Measurements from ENCODE around the genes TEX19 and FOXK2.

DNA sequence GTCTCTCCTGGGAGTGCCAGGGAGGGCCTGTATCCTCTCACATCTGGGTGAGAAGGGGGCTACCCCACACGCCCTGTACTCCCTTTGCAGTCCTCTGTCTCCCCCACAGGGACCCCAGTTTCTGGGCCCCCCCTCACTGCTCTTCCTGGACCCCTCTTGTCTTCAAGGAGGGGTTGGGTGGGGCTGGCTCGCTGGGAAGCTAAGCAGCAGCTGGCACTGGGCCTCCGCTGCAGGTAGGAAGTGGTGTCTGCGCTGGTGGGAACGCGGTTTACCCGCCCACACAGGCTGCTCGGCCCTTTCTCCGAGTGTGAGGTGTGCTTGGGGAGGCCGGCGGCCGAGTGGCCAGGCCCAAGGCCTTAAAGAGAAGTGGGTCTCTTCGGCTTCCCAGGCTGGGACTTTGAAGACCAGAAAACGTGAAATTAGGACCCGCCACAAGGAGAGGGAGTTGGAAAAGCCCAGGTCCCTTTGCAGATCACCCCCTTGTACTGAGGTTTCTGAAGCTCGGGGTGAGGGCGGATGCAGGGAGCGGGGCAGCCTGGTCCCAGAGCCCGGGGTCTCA is 15.2 kb downstream of the CD7 start:
- RAMPAGE, long total RNA, result no peak
- RRBS, result 95% methylated on average over 1 of the region's 19 CpGs
PRO-cap:
- standard, result no peak
- CoPRO, capped RNA only, 2 experiments, result no peak in any of the 2 experiments
- CoPRO, capped and uncapped RNA, 2 experiments, result no peak in any of the 2 experiments
- CoPRO, uncapped RNA only, 2 experiments, result no peak in any of the 2 experiments
CAGE:
- cytosol, long polyA plus RNA, result no peak
- long polyA plus RNA, result no peak
- nucleolus, long total RNA, result no peak
- nucleus, long polyA plus RNA, result no peak

GRCh38 chr17:82316544-82317035 is 818 bp downstream of the CD7 start:
- RAMPAGE, long total RNA, result no peak
- RRBS, result no CpG with 5 or more reads among the region's 19 CpGs
PRO-cap:
- standard, result no peak
- CoPRO, capped RNA only, 2 experiments, result no peak in any of the 2 experiments
- CoPRO, capped and uncapped RNA, 2 experiments, result no peak in any of the 2 experiments
- CoPRO, uncapped RNA only, 2 experiments, result no peak in any of the 2 experiments
CAGE:
- cytosol, long polyA plus RNA, result no peak
- long polyA plus RNA, result no peak
- nucleolus, long total RNA, result no peak
- nucleus, long polyA plus RNA, result no peak

- RAMPAGE, long total RNA, result no peak
- RRBS, result no CpG with 5 or more reads among the region's 12 CpGs
PRO-cap:
- standard, result no peak
- CoPRO, capped RNA only, 2 experiments, result no peak in any of the 2 experiments
- CoPRO, capped and uncapped RNA, 2 experiments, result no peak in any of the 2 experiments
- CoPRO, uncapped RNA only, 2 experiments, result no peak in any of the 2 experiments
CAGE:
- cytosol, long polyA plus RNA, result no peak
- long polyA plus RNA, result no peak
- nucleolus, long total RNA, result no peak
- nucleus, long polyA plus RNA, result no peak
Observed at GRCh38 chr17:82325007-82325356, 7.6 kb upstream of the CD7 start.

GRCh38 chr17:82338865-82340072 is 5.7 kb upstream of the SECTM1 start:
- RAMPAGE, long total RNA, result no peak
- RRBS, result 7% methylated on average over 9 of the region's 35 CpGs
PRO-cap:
- standard, result bidirectional peak, plus-strand start at chr17:82339260, minus-strand start at chr17:82339076; bidirectional peak, plus-strand start at chr17:82339369, minus-strand start at chr17:82339294; bidirectional peak, plus-strand start at chr17:82339831, minus-strand start at chr17:82339736
- CoPRO, capped RNA only, 2 experiments, result peak in 1 of 2 experiments; most common plus-strand start chr17:82339260 (in 1); most common minus-strand start chr17:82339076 (in 1)
- CoPRO, capped and uncapped RNA, 2 experiments, result peak in 1 of 2 experiments; most common plus-strand start chr17:82339260 (in 1); most common minus-strand start chr17:82339239 (in 1)
- CoPRO, uncapped RNA only, 2 experiments, result no peak in any of the 2 experiments
CAGE:
- cytosol, long polyA plus RNA, result no peak
- long polyA plus RNA, result no peak
- nucleolus, long total RNA, result no peak
- nucleus, long polyA plus RNA, result no peak

DNA sequence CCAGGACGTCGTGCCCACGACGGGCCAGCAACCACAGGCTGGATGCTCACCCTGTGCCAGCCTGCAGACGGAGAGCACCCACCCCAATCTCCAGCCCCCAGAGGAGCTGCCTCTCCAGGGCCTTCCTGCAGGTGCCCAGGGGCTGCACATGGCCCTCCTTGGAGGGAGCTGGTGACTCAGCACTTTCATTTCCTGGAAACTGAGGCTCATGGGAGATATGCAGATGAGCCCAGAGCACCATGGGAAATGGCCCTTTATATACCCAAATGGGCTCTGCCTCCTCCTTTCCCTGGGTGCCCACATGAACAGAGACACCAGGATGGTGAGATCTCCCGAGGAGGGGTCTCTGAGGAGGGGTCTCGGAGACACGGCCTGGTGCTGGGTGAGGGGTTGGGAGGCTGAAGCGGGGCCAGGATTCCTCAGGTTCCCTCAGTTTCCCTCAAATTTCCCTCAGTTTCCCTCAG is at the start of gene TEX19:
TSS of gene TEX19 (plus strand) at position 284 of the 464 bp plus-strand sequence.
- RAMPAGE, long total RNA, result no peak
- RRBS, result no CpG with 5 or more reads among the region's 9 CpGs
PRO-cap:
- standard, result bidirectional peak, plus-strand start at position 284 of the sequence, minus-strand start at position 160 of the sequence
- CoPRO, capped RNA only, 2 experiments, result peak in 1 of 2 experiments; most common plus-strand start position 284 of the sequence (in 1); most common minus-strand start position 82 of the sequence (in 1)
- CoPRO, capped and uncapped RNA, 2 experiments, result no peak in any of the 2 experiments
- CoPRO, uncapped RNA only, 2 experiments, result no peak in any of the 2 experiments
CAGE:
- cytosol, long polyA plus RNA, result no peak
- long polyA plus RNA, result no peak
- nucleolus, long total RNA, result no peak
- nucleus, long polyA plus RNA, result no peak

DNA sequence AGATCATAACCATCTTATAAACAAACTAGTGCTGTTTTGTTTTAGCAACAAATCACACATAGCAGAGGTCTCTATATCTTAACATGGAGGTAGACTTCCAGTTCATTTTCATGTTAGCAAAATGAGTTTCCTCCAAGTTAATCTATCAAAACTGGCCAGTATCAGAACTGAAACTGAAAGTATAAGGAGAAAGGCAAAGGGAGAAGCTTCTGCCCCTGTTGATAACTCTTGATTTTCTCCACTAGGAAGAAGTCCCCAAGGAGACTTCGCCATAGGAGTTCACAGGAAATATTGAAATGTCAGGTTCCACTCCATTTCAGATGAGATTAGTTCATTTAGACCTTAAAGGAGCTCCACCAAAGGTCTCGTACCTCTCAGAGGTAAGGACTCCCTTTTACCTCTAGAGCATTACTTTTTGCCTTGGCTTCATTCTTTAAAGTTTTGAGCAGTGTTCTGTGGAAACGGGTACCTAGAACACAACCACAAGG is 1.2 kb upstream of the OGFOD3 start:
- RAMPAGE, long total RNA, result no peak
- RRBS, result no CpG with 5 or more reads among the region's 3 CpGs
PRO-cap:
- standard, result no peak
- CoPRO, capped RNA only, 2 experiments, result no peak in any of the 2 experiments
- CoPRO, capped and uncapped RNA, 2 experiments, result no peak in any of the 2 experiments
- CoPRO, uncapped RNA only, 2 experiments, result no peak in any of the 2 experiments
CAGE:
- cytosol, long polyA plus RNA, result no peak
- long polyA plus RNA, result no peak
- nucleolus, long total RNA, result no peak
- nucleus, long polyA plus RNA, result no peak

DNA sequence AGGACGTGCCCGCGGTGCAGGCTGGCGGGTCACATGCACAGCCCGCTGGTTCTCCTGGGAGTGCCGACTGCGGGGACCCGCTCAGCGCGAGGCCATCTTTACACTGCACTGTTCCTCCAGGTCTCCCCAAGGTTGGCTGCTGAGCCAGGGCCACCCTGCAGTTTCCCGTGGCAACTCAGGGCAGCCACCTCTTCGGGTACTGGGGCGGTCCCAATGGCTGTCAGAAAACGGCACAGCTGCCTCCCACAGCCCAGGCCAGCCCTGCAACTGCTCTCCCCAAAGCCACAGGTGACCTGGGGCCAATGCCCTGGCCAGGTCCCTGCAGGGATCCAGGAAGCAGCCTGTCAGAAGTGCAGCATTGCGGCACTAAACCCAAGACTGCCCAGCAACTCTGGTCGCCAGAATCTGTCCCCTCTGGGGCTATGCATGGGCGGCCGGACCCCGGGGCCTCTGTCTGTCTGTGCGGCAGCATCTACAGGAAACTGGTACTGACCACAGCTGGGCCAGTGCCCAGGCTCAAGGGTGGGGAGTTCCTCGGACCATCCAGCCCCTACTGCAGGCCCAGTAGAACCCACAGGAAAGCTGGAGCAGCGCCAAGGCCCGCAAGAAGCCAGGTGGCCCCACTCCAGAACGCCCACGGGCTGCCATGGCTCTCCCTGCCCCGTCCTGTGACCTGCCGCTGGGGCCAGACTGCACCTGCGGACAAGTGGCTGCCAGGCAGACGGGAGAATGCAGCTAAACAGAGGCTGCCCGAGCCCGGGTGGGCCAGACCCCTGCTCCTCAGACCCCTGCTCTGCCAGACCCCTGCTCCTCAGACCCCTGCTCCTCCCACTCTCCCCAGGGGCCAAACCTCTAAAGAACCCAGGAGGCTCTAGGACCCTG is 5.5 kb downstream of the CYBC1 start:
- RAMPAGE, long total RNA, result no peak
- RRBS, result no CpG with 5 or more reads among the region's 31 CpGs
PRO-cap:
- standard, result no peak
- CoPRO, capped RNA only, 2 experiments, result no peak in any of the 2 experiments
- CoPRO, capped and uncapped RNA, 2 experiments, result no peak in any of the 2 experiments
- CoPRO, uncapped RNA only, 2 experiments, result peak in 1 of 2 experiments; most common plus-strand start position 129 of the sequence (in 1); most common minus-strand start position 100 of the sequence (in 1)
CAGE:
- cytosol, long polyA plus RNA, result no peak
- long polyA plus RNA, result no peak
- nucleolus, long total RNA, result no peak
- nucleus, long polyA plus RNA, result no peak

GRCh38 chr17:82448050-82448249 is 2.6 kb downstream of the CYBC1 start:
- RAMPAGE, long total RNA, result no peak
- RRBS, result no CpG with 5 or more reads among the region's 6 CpGs
PRO-cap:
- standard, result no peak
- CoPRO, capped RNA only, 2 experiments, result no peak in any of the 2 experiments
- CoPRO, capped and uncapped RNA, 2 experiments, result no peak in any of the 2 experiments
- CoPRO, uncapped RNA only, 2 experiments, result no peak in any of the 2 experiments
CAGE:
- cytosol, long polyA plus RNA, result no peak
- long polyA plus RNA, result no peak
- nucleolus, long total RNA, result no peak
- nucleus, long polyA plus RNA, result no peak

- RAMPAGE, long total RNA, result no peak
- RRBS, result 2% methylated on average over 55 of the region's 135 CpGs
PRO-cap:
- standard, result bidirectional peak, plus-strand start at chr17:82519736, minus-strand start at chr17:82519522; bidirectional peak, plus-strand start at chr17:82520590, minus-strand start at chr17:82520309
- CoPRO, capped RNA only, 2 experiments, result peak in 2 of 2 experiments; most common plus-strand start chr17:82519736 (in 1); most common minus-strand start chr17:82520309 (in 1)
- CoPRO, capped and uncapped RNA, 2 experiments, result peak in 1 of 2 experiments; most common plus-strand start chr17:82519785 (in 1)
- CoPRO, uncapped RNA only, 2 experiments, result peak in 2 of 2 experiments; most common plus-strand start chr17:82519893 (in 2); most common minus-strand start chr17:82519816 (in 1)
CAGE:
- cytosol, long polyA plus RNA, result start-site peak on the plus strand at chr17:82519669-82519966, 62 and 24 reads in 2 replicates
- long polyA plus RNA, result no peak
- nucleolus, long total RNA, result no peak
- nucleus, long polyA plus RNA, result no peak
Observed at GRCh38 chr17:82519621-82520422, at the start of gene FOXK2. Gene FOXK2 (plus strand): TSS chr17:82519732.

GRCh38 chr17:82528674-82529311 is 9.3 kb downstream of the FOXK2 start:
- RAMPAGE, long total RNA, result no peak
- RRBS, result no CpG with 5 or more reads among the region's 15 CpGs
PRO-cap:
- standard, result no peak
- CoPRO, capped RNA only, 2 experiments, result no peak in any of the 2 experiments
- CoPRO, capped and uncapped RNA, 2 experiments, result no peak in any of the 2 experiments
- CoPRO, uncapped RNA only, 2 experiments, result no peak in any of the 2 experiments
CAGE:
- cytosol, long polyA plus RNA, result no peak
- long polyA plus RNA, result no peak
- nucleolus, long total RNA, result no peak
- nucleus, long polyA plus RNA, result no peak

- RAMPAGE, long total RNA, result no peak
- RRBS, result no CpG with 5 or more reads among the region's 11 CpGs
PRO-cap:
- standard, result no peak
- CoPRO, capped RNA only, 2 experiments, result no peak in any of the 2 experiments
- CoPRO, capped and uncapped RNA, 2 experiments, result no peak in any of the 2 experiments
- CoPRO, uncapped RNA only, 2 experiments, result no peak in any of the 2 experiments
CAGE:
- cytosol, long polyA plus RNA, result no peak
- long polyA plus RNA, result no peak
- nucleolus, long total RNA, result no peak
- nucleus, long polyA plus RNA, result no peak
Observed at GRCh38 chr17:82560579-82561125, 41.1 kb downstream of the FOXK2 start.

DNA sequence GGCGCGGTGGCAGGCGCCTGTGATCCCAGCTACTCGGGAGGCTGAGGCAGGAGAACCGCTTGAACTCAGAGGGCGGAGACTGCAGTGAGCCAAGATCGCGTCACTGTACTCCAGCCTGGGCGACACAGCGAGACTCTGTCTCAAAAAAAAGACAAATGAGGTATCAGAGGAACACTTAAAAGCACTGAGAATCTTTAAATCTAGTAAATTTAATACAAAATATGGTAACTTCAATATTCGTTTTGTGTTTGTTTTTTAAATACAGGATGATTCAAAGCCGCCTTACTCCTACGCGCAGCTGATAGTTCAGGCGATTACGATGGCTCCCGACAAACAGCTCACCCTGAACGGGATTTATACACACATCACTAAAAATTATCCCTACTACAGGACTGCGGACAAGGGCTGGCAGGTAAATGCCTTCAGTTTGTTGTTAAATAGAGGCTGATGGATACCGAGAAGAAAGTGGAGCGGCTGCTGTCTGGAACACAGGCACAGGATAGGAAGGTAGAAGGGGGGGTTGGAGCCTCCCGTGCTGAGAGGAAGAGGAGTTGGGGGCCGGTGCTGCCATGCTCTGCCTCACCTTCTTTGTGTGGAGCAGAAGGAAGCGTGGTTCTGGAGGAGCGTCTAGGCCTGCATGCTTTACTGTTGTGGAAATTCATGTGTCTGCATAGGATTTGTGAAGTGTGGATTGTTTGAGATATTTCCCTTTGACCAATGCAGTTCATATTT is 52.1 kb downstream of the FOXK2 start:
- RAMPAGE, long total RNA, result no peak
- RRBS, result no CpG with 5 or more reads among the region's 25 CpGs
PRO-cap:
- standard, result no peak
- CoPRO, capped RNA only, 2 experiments, result no peak in any of the 2 experiments
- CoPRO, capped and uncapped RNA, 2 experiments, result no peak in any of the 2 experiments
- CoPRO, uncapped RNA only, 2 experiments, result no peak in any of the 2 experiments
CAGE:
- cytosol, long polyA plus RNA, result no peak
- long polyA plus RNA, result no peak
- nucleolus, long total RNA, result no peak
- nucleus, long polyA plus RNA, result no peak

DNA sequence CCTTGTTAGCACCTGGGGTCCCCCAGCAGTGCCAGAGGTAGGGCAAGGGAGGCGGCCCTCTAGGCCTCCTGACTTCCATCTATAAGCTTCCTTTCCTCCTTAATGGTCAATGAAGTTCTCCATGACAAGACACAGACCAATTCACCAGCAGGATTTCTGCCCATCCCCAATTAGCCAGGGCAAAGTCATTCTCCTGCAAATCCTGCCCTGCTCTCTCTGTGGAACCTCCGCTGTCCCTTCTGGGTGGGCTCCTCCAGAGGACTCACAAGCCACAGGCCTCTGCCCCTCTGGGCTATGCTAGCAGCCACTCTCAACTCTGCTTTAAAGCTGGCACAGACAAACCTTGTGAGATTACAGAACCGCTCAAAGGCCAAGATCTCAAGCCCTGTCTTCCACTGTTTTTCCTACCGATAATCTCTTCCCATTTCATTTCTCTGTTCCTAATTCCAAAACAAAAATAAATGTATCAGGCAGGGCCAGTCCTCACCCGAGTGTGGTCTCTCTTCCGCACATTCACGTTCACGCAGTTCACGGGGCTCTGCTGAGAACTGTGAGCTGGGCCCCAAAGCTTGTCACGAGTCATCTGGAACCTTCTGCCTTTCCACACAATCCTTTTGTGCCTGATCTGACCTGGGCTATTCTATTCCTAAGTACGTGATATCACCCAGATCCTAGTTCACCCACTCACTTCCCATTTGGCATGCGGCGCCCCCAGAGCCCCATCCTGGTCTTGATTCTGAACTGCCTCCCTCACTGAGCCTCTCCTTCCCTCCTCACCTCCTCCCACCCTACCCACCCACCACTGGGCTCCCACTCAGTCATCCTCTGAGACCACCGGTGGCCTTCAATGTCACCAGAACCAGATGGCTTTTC is 18.8 kb downstream of the WDR45B start:
- RAMPAGE, long total RNA, result no peak
- RRBS, result no CpG with 5 or more reads among the region's 14 CpGs
PRO-cap:
- standard, result no peak
- CoPRO, capped RNA only, 2 experiments, result no peak in any of the 2 experiments
- CoPRO, capped and uncapped RNA, 2 experiments, result no peak in any of the 2 experiments
- CoPRO, uncapped RNA only, 2 experiments, result peak in 1 of 2 experiments; most common minus-strand start position 71 of the sequence (in 1)
CAGE:
- cytosol, long polyA plus RNA, result no peak
- long polyA plus RNA, result no peak
- nucleolus, long total RNA, result no peak
- nucleus, long polyA plus RNA, result no peak

- RAMPAGE, long total RNA, result no peak
- RRBS, result no CpG with 5 or more reads among the region's 25 CpGs
PRO-cap:
- standard, result no peak
- CoPRO, capped RNA only, 2 experiments, result no peak in any of the 2 experiments
- CoPRO, capped and uncapped RNA, 2 experiments, result no peak in any of the 2 experiments
- CoPRO, uncapped RNA only, 2 experiments, result no peak in any of the 2 experiments
CAGE:
- cytosol, long polyA plus RNA, result no peak
- long polyA plus RNA, result no peak
- nucleolus, long total RNA, result no peak
- nucleus, long polyA plus RNA, result no peak
Observed at GRCh38 chr17:82657809-82658326, 9.6 kb upstream of the WDR45B start.

- RAMPAGE, long total RNA, result no peak
- RRBS, result 20% methylated on average over 4 of the region's 37 CpGs
PRO-cap:
- standard, result no peak
- CoPRO, capped RNA only, 2 experiments, result no peak in any of the 2 experiments
- CoPRO, capped and uncapped RNA, 2 experiments, result no peak in any of the 2 experiments
- CoPRO, uncapped RNA only, 2 experiments, result no peak in any of the 2 experiments
CAGE:
- cytosol, long polyA plus RNA, result no peak
- long polyA plus RNA, result no peak
- nucleolus, long total RNA, result no peak
- nucleus, long polyA plus RNA, result no peak
Observed at GRCh38 chr17:82704018-82704881, 5.8 kb upstream of the RAB40B start.

GRCh38 chr17:82765207-82765765 is 13.4 kb downstream of the TBCD start:
- RAMPAGE, long total RNA, result no peak
- RRBS, result no CpG with 5 or more reads among the region's 17 CpGs
PRO-cap:
- standard, result no peak
- CoPRO, capped RNA only, 2 experiments, result no peak in any of the 2 experiments
- CoPRO, capped and uncapped RNA, 2 experiments, result no peak in any of the 2 experiments
- CoPRO, uncapped RNA only, 2 experiments, result peak in 2 of 2 experiments; most common plus-strand start chr17:82765415 (in 1)
CAGE:
- cytosol, long polyA plus RNA, result no peak
- long polyA plus RNA, result no peak
- nucleolus, long total RNA, result no peak
- nucleus, long polyA plus RNA, result no peak

DNA sequence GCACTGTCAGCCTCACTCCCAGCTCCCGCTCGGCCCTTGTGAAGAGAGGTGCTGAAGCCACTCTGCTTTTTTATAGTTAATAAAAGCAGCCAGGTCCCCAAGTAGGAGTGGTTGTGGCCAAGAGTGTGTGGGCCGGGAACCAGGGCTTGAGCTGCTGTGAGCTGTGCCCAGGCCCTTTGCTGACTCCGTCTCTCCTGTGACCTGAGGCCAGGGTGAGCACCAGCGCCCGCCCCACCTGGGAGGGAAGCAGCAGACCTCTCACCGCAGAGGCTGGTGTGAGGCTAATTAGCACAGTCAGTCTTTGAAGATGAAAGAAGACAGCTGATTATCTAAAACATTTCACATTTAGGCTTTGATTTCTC is 36.7 kb downstream of the TBCD start:
- RAMPAGE, long total RNA, result no peak
- RRBS, result no CpG with 5 or more reads among the region's 7 CpGs
PRO-cap:
- standard, result no peak
- CoPRO, capped RNA only, 2 experiments, result no peak in any of the 2 experiments
- CoPRO, capped and uncapped RNA, 2 experiments, result no peak in any of the 2 experiments
- CoPRO, uncapped RNA only, 2 experiments, result no peak in any of the 2 experiments
CAGE:
- cytosol, long polyA plus RNA, result no peak
- long polyA plus RNA, result no peak
- nucleolus, long total RNA, result no peak
- nucleus, long polyA plus RNA, result no peak

- RAMPAGE, long total RNA, result no peak
- RRBS, result 17% methylated on average over 1 of the region's 16 CpGs
PRO-cap:
- standard, result bidirectional peak, plus-strand start at chr17:82864267, minus-strand start at chr17:82864161
- CoPRO, capped RNA only, 2 experiments, result no peak in any of the 2 experiments
- CoPRO, capped and uncapped RNA, 2 experiments, result no peak in any of the 2 experiments
- CoPRO, uncapped RNA only, 2 experiments, result no peak in any of the 2 experiments
CAGE:
- cytosol, long polyA plus RNA, result no peak
- long polyA plus RNA, result no peak
- nucleolus, long total RNA, result no peak
- nucleus, long polyA plus RNA, result no peak
Observed at GRCh38 chr17:82863907-82864607, 24.2 kb upstream of the ZNF750 start.